Endothelial cell of umbilical vein (primary cell): ENCODE data around the genes RBM28 and GARIN1A.

- PRO-cap: no peak
CAGE:
- cytosol, long polyA minus RNA: no peak
- cytosol, long polyA plus RNA: no peak
- long polyA plus RNA: no peak
- nucleus, long polyA minus RNA: no peak
- nucleus, long polyA plus RNA: no peak
Measured at GRCh38 chr7:128030214-128030689, 985 bp downstream of the LRRC4 start.

- PRO-cap: no peak
CAGE:
- cytosol, long polyA minus RNA: no peak
- cytosol, long polyA plus RNA: no peak
- long polyA plus RNA: no peak
- nucleus, long polyA minus RNA: no peak
- nucleus, long polyA plus RNA: no peak
Measured at GRCh38 chr7:128064778-128065458, 33.7 kb upstream of the LRRC4 start.

DNA sequence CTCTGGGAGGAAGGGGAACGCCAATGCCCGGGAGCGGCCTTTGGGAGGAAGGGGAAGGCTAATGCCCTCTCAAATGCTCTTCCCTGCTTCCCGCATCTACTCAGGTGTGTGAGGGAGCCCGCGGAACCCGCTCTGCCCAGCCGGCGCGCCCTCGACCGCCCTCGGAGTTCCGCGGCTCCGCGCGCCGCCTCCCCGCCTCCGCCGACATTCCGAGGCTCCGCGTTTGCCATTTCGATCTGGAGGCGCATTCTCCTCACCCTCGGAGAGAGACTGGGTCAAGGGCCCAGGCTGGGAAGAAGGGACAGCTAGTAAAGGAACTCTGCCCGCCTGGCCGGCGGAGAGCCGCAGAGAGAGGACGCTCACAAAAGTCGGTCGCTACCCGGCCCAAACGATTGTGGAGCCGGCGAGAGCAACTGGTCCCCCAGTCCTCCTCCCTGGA lies 74.6 kb upstream of the LEP start:
- PRO-cap: no peak
CAGE:
- cytosol, long polyA minus RNA: no peak
- cytosol, long polyA plus RNA: no peak
- long polyA plus RNA: no peak
- nucleus, long polyA minus RNA: no peak
- nucleus, long polyA plus RNA: no peak

DNA sequence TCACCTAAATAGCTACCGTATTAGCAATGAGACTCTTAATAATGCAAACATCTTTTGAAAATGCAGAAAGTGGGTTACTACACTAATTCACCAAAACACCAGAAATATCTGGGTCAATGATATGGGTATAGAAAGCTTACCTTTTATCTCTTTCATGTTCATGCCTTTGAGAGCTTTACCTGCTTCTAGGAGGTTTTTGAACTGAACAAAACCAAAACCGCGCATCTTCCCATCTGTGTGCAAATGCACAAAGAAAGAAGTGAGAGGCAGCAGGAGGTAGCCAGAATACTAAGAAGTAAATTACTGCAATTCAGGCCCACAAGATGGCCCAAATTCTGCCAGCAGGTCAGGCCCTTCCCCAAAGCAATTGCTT lies 5.6 kb downstream of the RBM28 start:
- PRO-cap: no peak
CAGE:
- cytosol, long polyA minus RNA: start-site peak on the minus strand centred at position 222 of the sequence, 20 bp wide, 68 reads
- cytosol, long polyA plus RNA: no peak
- long polyA plus RNA: no peak
- nucleus, long polyA minus RNA: start-site peak on the minus strand centred at position 194 of the sequence, 75 bp wide, 18 reads
- nucleus, long polyA plus RNA: no peak

GRCh38 chr7:128339121-128339499 lies 4.6 kb downstream of the RBM28 start:
- PRO-cap: no peak
CAGE:
- cytosol, long polyA minus RNA: start-site peak on the minus strand at chr7:128339229-128339274, 8 reads
- cytosol, long polyA plus RNA: no peak
- long polyA plus RNA: no peak
- nucleus, long polyA minus RNA: start-site peak on the minus strand at chr7:128339243-128339300, 15 reads
- nucleus, long polyA plus RNA: no peak

DNA sequence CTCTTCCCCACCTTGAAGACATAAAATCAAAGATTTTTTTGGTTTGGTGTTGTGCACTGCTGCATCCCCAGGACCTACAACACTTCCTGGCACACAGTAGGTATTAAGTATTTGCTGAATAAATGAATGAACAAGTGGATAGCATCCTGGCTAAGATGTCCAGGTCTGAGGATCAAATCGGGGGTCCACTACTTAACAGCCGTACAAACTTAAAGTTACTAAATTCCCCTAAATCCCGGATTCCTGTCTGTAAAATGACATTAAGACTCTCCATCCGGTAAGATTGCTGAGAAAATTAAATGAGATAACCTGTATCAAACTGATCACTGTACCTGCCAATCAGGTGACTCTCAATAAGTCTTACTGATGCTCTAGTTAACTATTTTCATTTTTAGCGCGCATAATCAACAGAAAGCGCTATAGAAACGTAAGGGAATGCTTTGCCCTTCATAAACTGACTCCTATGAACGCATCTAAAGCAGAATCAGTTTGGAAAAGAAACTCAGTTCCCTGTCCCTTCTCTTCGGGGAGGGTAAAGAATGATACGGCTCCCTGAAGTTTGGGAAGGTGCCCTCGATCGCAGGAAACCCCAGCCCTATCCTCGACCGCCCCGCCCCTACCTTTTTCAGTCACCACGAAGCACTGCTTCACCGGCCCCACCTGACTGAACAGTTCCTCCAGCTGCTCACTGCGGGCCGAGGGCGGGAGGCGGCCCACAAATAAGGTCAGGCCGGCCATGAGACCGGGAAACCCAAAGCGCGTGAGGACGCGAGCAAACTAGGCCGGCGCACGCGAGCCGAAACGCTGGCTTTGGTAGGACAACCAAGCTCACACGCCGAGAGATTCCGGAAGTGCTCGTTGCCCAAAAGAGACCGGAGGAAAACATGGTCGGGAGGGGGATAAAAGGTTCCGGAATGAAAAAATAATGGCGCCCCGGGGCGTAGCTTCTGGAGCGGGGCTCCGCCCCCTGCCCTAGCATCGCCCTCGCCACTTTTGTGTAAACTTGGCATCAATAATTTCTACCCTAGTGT lies at the start of gene RBM28:
Gene RBM28 (minus strand): TSS at position 853 of the 1,031 bp plus-strand sequence.
- PRO-cap: bidirectional peak, plus-strand start at position 952 of the sequence, minus-strand start at position 853 of the sequence
CAGE:
- cytosol, long polyA minus RNA: start-site peak on the minus strand centred at position 797 of the sequence, 82 bp wide, 118 reads
- cytosol, long polyA plus RNA: no peak
- long polyA plus RNA: no peak
- nucleus, long polyA minus RNA: start-site peak on the minus strand centred at position 676 of the sequence, 317 bp wide, 216 reads
- nucleus, long polyA plus RNA: no peak

- PRO-cap: bidirectional peak, plus-strand start at chr7:128405563, minus-strand start at chr7:128405547; bidirectional peak, plus-strand start at chr7:128405660, minus-strand start at chr7:128405627; bidirectional peak, plus-strand start at chr7:128406109, minus-strand start at chr7:128405964
CAGE:
- cytosol, long polyA minus RNA: start-site peak on the minus strand at chr7:128405951-128405975, 27 reads
- cytosol, long polyA plus RNA: start-site peak on the minus strand at chr7:128405938-128405975, 175 and 258 reads in 2 replicates
- long polyA plus RNA: start-site peak on the minus strand at chr7:128405938-128405998, 213 and 114 reads in 2 replicates
- nucleus, long polyA minus RNA: no peak
- nucleus, long polyA plus RNA: no peak
Measured at GRCh38 chr7:128405303-128406307, 4.2 kb downstream of the IMPDH1 start.

DNA sequence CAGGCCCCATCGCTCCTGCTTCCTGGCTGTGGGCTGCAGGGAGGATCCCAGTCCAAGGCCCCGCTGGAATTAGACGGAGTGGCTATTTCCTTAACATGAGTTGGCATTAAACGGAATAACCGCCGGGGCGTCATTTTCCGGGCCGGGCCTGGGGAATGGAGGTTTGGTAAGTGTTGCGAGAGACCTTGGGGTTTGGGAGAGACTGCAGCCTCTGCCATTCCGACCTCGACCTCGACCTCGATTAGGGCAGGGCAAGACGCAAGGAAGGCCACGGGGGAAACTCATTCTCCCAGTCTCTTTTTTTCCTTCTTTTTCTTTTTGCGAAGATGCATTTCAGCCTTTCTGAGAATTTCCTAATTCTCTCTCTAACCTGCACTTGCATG lies 55.6 kb downstream of the METTL2B start:
- PRO-cap: bidirectional peak, plus-strand start at position 133 of the sequence, minus-strand start at position 65 of the sequence; unidirectional peak, minus-strand start at position 243 of the sequence
CAGE:
- cytosol, long polyA minus RNA: no peak
- cytosol, long polyA plus RNA: no peak
- long polyA plus RNA: no peak
- nucleus, long polyA minus RNA: no peak
- nucleus, long polyA plus RNA: no peak

DNA sequence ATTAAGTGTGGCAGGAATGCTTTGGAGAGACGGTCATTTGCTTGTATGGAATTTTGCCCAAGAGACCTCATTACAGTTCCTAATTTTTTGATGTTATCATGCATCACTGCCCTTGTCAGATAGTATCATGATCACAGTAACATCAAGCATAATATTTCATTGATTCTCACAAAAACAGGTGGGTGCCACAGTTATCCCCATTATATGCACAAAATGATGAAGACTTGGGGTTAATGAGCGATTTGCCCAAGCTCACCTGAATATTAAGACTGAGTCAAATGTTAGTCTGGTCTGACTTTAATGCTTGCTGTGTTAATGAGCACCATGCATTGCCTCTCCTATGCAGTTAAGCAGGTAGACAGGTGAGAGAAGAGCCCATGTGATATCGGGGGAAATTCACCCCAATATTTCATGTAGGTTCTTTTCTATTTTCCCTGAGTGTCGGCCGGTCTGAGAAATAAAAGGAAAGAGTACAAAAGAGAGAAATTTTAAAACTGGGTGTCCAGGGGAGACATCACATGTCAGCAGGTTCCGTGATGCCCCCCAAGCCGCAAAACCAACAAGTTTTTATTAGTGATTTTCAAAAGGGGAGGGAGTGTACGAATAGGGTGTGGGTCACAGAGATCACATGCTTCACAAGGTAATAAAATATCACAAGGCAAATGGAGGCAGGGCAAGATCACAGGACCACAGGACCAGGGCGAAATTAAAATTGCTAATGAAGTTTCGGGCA lies 42.2 kb upstream of the GARIN1A start:
- PRO-cap: no peak
CAGE:
- cytosol, long polyA minus RNA: no peak
- cytosol, long polyA plus RNA: no peak
- long polyA plus RNA: no peak
- nucleus, long polyA minus RNA: no peak
- nucleus, long polyA plus RNA: no peak

DNA sequence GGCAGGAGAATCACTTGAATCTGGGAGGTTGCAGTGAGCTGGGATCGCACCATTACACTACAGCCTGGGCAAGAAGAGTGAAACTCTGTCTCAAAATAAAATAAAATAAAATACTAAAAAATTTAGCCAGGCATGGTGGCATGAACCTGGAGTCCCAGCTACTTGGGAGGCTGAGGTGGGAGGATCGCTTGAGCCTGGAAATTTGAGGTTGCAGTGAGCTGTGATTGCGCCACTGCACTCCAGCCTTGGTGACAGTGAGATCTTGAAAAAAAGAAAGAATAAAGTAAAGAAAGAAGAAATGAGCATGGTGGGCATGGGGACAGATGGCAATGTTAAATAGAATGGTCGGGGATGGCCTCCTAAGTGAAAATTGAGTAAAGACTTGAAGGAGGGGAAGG lies 26.4 kb upstream of the GARIN1A start:
- PRO-cap: no peak
CAGE:
- cytosol, long polyA minus RNA: no peak
- cytosol, long polyA plus RNA: no peak
- long polyA plus RNA: no peak
- nucleus, long polyA minus RNA: no peak
- nucleus, long polyA plus RNA: no peak

- PRO-cap: no peak
CAGE:
- cytosol, long polyA minus RNA: no peak
- cytosol, long polyA plus RNA: no peak
- long polyA plus RNA: no peak
- nucleus, long polyA minus RNA: no peak
- nucleus, long polyA plus RNA: no peak
Measured at GRCh38 chr7:128652414-128653134, 19.5 kb upstream of the GARIN1A start.

DNA sequence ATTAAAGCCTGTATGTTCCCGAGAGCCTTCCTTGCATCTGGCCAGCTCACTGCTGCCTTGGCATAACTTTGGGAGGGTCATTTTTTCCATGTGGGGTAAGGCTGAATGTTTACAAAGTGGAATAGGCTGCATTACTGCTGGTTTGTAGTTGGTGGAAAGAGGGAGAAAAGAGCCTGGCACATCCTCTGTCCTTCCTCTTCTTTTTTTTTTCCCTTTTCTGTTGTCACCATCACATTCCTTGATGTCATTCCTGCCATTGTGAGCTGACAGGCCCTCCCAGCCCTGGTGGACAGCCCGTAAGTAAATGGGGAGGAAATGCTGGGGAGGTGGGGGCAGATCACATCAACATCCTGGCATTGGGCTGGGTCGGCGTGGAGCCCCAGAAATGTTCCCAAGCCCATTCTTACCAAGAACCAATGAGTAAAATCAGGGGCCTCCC lies at the start of gene GARIN1A:
Gene GARIN1A (plus strand): TSS at position 311 of the 439 bp plus-strand sequence.
- PRO-cap: no peak
CAGE:
- cytosol, long polyA minus RNA: no peak
- cytosol, long polyA plus RNA: no peak
- long polyA plus RNA: no peak
- nucleus, long polyA minus RNA: no peak
- nucleus, long polyA plus RNA: no peak

- PRO-cap: no peak
CAGE:
- cytosol, long polyA minus RNA: no peak
- cytosol, long polyA plus RNA: no peak
- long polyA plus RNA: no peak
- nucleus, long polyA minus RNA: no peak
- nucleus, long polyA plus RNA: no peak
Measured at GRCh38 chr7:128781026-128781690, 5.6 kb upstream of the OPN1SW start.

GRCh38 chr7:128782867-128783821 lies 7.5 kb upstream of the OPN1SW start:
- PRO-cap: unidirectional peak, plus-strand start at chr7:128783371
CAGE:
- cytosol, long polyA minus RNA: no peak
- cytosol, long polyA plus RNA: no peak
- long polyA plus RNA: no peak
- nucleus, long polyA minus RNA: no peak
- nucleus, long polyA plus RNA: no peak

GRCh38 chr7:128790435-128791596 lies 952 bp upstream of the CCDC136 start:
- PRO-cap: bidirectional peak, plus-strand start at chr7:128791463, minus-strand start at chr7:128791322
CAGE:
- cytosol, long polyA minus RNA: no peak
- cytosol, long polyA plus RNA: no peak
- long polyA plus RNA: no peak
- nucleus, long polyA minus RNA: start-site peak on the plus strand at chr7:128791435-128791471, 34 reads
- nucleus, long polyA plus RNA: no peak

DNA sequence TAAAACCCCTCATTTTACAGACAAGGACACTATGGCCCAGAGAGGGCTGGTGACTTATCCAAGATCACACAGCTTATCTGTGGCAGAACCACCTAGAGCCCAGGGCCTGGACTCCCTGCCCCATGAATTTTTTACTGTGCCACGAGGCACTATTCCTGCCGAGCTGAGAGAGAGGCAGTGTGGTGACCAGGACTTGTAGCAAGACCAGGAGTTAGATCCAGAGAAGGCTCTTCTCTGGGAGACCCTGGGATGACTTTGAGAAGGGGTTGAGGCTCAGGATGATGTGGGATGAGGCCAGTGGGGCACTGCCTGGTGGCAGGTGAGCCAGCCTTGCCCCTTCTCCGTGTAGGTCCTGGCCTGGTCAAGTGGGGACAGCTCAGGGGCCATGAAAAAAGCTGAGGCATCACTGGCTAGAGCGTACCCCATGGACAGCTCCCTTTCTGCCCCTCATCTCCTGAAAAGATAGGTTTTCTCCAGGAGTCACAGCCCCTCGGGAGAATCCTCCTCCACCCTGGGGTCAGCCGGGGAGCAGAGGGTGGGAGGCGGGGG lies 5.7 kb downstream of the FLNC start:
- PRO-cap: no peak
CAGE:
- cytosol, long polyA minus RNA: no peak
- cytosol, long polyA plus RNA: no peak
- long polyA plus RNA: no peak
- nucleus, long polyA minus RNA: no peak
- nucleus, long polyA plus RNA: no peak

GRCh38 chr7:128863533-128863756 lies 789 bp downstream of the ATP6V1F start:
- PRO-cap: unidirectional peak, minus-strand start at chr7:128863639
CAGE:
- cytosol, long polyA minus RNA: no peak
- cytosol, long polyA plus RNA: no peak
- long polyA plus RNA: no peak
- nucleus, long polyA minus RNA: no peak
- nucleus, long polyA plus RNA: no peak

GRCh38 chr7:128893001-128893675 lies 17.4 kb downstream of the KCP start:
- PRO-cap: no peak
CAGE:
- cytosol, long polyA minus RNA: no peak
- cytosol, long polyA plus RNA: no peak
- long polyA plus RNA: no peak
- nucleus, long polyA minus RNA: no peak
- nucleus, long polyA plus RNA: no peak

- PRO-cap: no peak
CAGE:
- cytosol, long polyA minus RNA: no peak
- cytosol, long polyA plus RNA: no peak
- long polyA plus RNA: no peak
- nucleus, long polyA minus RNA: no peak
- nucleus, long polyA plus RNA: no peak
Measured at GRCh38 chr7:128900281-128900665, 10.2 kb downstream of the KCP start.

DNA sequence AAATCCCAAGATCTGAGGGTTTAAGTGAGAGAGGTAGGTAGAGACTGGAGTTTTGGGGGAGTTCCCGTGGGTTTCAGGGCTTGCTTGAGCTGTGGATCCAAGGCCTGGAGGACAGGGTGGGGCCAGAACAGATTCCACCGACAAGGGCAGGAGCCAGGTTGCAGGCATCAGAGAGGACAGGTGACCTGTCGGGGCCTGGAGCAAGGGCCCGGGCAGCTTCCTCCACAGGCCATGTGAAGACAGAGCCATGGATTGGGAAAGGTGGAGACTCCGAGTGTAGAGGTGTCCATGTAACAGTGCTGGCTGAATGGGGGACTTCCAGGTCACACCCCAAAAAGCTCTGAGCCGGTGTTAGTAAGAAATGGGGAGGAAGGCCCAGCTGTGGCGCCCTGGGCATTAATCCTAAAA lies 4.2 kb upstream of the IRF5 start:
- PRO-cap: no peak
CAGE:
- cytosol, long polyA minus RNA: no peak
- cytosol, long polyA plus RNA: no peak
- long polyA plus RNA: no peak
- nucleus, long polyA minus RNA: no peak
- nucleus, long polyA plus RNA: no peak